Camera-type eye (tissue), 1 donor: ENCODE measurements around a stretch of chr3.

GRCh38 chr3:128415822-128416835 is 50.6 kb downstream of the DNAJB8 start:
- RAMPAGE, long total RNA, result no peak

- RAMPAGE, long total RNA, result no peak
Measured at GRCh38 chr3:128432168-128433020, 34.3 kb downstream of the DNAJB8 start.

GRCh38 chr3:128486419-128487595 is 6.2 kb downstream of the GATA2 start:
- RAMPAGE, long total RNA, result no peak

DNA sequence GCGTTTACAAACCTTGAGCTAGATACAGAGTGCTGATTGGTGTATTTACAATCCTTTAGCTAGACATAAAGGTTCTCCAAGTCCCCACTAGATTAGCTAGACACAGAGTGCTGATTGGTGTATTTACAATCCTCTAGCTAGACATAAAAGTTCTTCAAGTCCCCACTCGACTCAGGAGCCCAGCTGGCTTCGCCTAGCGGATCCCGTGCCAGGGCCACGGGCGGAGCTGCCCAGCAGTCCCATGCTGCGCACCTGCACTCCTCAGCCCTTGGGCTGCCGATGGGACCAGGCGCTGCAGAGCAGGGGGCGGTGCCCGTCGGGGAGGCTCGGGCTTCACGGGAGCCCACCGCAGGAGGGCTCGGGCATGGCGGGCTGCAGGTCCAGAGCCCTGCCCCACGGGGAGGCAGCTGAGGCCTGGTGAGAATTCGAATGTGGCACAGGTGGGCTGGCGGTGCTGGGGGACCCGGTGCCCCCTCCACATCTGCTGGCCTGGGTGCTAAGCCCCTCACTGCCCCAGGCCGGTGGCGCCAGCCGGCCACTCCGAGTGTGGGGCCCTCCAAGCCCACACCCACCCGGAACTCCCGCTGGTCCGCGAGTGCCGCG is 16.8 kb downstream of the RAB7A start:
- RAMPAGE, long total RNA, result no peak

DNA sequence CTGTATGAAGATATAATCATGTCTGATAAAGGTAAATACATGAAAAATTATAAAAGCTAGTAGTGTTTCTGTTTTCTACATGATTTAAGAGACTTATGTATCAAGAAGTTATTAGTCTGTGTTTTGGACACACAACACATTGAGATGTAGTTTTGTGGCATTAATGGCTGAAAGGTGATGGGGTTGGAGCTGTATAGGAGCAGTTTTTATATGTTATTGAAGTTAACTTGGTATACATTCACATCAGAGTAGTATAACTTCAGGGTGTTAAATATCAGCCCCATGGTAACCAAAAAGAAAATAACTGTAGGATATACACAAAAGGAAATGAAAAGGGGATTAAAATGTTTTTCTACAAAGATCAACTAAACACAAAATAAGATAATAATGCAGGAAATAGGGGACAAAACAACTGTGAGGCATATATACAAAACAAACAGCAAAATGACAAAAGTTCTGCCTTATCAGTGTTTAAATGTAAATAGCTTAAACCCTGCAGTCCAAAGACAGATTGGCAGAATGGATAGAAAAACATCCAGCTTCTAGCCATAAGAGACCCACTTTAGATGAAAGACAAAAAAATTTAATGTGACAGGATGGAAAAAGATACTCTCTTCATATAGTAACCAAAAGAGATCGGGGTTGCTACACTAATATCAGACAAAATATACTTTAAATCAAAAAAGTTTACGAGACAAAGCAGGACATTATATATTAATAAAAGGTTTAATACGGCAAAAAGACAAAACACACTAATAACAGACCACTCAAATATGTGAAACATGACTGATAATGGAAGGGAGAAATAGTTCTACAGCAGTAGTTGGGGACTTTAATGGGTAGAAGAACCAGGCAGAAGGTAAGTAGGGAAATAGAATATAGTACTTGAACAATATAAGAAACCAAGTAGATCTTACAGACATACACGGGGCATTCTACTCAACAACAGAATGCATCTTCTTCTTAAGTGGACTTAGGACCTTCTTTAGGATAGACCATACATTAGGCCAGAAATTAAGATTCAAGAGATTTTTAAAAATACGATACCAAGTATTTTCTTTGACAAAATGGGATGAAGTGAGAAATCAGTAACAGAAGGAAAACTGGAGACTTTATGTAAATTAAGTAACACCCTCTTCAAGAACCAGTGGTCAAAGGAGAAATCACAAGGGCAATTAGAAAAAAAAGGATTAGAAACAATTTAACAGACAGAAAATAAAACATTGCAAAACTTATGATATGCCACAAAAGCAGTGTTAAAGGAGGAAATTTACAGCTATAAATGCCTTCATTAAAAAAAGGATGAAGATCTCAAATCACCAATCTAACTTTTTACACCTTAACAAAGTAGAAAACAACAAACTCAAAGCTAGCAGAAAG is 28.6 kb downstream of the RAB7A start:
- RAMPAGE, long total RNA, result no peak

GRCh38 chr3:128797781-128798346 is 71.9 kb downstream of the RAB7A start:
- RAMPAGE, long total RNA, result no peak

DNA sequence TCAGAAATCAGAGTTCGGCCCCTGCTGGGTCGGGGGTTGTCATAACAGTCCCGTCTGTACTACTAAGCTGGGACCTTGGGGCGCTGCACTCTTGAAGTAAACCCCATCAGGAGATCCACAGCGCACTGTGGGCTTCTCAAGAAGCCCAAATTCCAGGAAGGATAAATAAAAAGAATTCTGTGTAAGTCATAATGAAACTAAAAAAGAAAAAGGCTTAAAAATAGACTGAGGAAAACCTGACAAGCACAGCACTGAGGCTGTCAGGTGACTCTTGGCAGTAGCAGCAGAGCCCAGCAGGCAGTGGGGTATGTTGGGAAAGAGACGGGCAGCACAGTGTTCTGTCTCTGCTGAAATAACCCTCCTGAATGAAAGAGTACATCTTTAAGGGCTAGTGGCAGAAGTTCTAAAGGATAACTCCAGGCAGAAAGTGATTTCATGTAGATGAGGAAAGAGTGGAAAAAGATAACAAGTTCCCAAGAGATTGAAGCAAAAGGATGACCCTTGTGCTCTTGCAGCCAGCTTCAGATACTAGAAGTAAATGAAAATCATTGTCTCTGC is 74.5 kb downstream of the RAB7A start:
- RAMPAGE, long total RNA, result no peak

- RAMPAGE, long total RNA, result no peak
Measured at GRCh38 chr3:128882118-128882405, 2.6 kb downstream of the ACAD9 start.

GRCh38 chr3:129026595-129027806 is 25.9 kb downstream of the EFCC1 start:
- RAMPAGE, long total RNA, result no peak

DNA sequence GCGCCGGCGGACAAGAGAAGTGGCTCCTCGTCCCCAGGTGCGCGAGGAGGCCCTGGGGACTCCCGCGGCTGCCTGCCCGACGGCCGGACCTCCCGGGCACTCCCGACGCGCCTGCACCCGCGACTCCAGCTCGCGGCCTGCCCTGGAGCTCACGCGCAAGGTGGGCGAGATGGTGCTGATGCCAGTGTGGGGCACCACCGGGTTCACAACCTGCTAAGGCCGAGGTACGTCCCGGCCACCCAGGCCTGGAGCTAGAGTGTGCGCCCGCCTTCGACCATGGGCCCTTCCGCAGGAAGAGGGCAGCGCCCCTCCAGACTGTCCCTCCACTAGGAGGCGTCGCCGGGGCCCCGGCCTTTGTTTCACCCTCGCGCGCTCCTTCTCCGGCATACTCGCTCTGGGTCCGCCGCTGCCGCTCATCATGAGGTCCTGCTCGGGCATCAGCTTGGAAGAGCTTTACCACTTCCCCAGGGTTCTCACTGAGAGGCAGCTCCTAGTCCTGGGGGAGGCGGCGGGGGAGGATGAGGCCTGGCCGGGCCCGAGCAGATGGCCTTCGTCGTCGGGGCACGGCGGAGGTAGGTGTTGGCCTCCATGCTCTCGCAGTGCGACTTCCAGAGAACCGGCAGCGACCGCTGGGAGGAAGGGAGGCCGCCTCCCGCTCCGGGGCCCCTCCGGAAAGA is 14.1 kb upstream of the GP9 start:
- RAMPAGE, long total RNA, result no peak

DNA sequence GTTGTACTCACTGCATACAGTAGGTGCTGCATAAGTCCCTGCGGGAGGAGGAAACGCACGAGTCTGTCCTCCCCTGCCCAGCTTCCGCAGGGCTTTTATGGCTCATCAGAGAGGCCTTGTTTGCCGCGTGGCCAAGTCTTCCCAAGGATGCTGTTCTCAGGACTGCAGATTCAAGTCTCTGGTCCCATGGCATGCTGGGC is 13.2 kb upstream of the GP9 start:
- RAMPAGE, long total RNA, result no peak

DNA sequence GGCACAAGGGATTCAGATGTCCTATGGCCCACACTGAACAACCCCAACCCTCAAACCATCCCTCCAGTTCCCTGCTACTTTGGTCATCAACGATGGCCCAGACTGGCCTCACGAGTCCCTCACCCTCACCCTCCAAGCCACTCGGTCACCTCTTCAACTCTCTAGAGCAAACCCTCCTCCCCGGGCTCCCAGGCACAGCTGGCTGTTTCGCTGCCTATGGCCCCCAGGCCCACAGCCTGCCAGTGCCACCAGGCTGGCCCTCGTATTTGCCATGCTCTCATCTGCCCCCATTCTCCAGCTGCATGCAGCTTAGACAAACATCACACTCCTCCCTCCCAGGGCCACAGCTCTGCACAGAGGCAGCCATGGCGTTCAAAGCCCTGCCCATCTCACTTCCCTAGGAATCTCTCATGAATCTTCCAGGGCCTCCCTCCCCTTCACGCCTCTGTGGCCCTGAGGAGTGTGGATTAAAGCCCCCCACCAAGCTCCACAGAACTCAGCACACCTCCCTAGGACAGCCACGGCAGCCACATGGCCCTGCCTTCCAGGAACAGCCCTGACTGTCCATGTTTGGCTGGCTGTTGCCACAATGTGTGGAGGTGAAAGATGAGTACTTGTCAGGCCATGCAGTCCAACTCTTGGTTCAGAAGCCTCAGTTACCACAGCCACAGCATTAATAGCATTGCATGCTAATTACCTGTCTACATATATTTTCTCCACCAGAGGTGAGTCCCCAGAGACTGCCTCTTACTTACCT is 13.7 kb downstream of the RAB43 start:
- RAMPAGE, long total RNA, result no peak

DNA sequence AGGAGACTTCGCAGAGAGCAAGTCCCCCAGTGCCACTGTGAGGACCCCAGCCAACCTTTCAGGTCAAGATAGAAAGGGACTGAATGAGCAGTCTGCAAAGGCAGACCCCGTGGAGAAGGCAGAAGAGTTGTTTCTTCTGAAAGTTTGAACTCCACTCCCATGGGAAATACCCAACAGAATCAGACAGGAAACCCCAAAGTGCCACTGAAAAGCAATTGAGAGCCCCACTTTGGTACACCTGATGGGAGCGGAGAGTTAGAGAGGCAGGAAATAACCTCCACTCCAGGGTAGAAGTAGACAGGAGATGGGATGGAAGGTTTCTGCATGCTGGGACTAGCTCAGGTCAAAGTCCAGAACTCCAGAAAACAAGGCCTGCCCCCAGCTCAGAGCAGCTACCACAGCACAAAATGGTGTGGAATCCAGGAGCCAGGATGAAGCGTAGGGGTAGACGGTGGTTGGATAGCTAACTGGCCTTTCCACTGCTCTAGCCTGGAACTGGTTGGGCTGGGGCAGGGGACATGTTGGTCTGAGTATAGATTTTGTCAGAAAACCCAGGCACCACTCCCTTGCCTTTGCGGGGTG is 1.8 kb upstream of the RAB43 start:
- RAMPAGE, long total RNA, result no peak

DNA sequence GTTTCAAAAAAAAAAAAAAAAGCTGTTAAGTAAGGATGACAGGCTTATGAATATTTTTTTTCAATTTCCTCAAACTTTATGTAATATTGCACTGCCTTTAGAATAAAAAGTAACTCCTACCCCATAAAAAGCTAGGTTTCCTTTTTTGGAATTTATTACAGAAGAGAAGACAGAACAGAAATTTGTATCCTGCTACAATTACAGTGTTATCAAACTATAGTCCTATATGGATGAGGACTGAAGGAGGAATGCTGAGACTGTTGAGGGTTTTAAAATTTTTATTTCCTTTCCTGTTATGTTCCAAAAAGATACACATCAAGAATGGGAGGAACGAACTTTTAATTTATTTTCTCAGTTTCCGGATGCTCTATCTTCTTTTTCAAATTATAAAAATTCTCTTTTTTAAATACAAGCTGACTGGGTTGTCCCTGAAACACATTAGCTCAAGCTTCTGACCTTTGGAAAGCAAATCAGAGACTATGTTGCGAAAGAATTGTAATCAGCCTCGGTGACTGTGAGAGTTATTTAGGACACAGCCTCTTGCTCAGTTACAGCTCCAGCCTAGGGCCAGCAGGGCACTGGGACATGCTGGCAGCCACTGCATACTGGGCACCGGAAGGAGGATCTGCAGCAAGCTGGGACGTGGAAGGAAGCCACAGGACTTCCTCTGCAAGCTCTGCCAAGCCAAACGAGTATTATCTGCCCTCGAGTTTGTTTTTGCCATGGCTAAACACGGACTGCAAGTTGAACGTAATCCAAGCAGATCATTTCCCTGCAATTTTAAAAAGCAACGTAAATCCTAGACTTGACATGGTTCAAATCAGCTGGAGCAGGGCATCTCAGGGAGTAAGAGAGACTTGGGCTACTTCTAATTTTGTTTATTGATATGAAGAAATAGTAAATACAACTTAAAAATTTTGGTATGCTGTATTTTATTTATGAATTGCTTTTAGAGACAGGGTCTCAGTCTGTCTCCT is 24.5 kb upstream of the COPG1 start:
- RAMPAGE, long total RNA, result no peak

GRCh38 chr3:129265474-129265957 is 13.2 kb upstream of the HMCES start:
- RAMPAGE, long total RNA, result no peak

- RAMPAGE, long total RNA, result no peak
Measured at GRCh38 chr3:129313305-129314582, 2.3 kb downstream of the H1-10 start.

GRCh38 chr3:129370391-129371559 is 54.7 kb upstream of the H1-10 start:
- RAMPAGE, long total RNA, result no peak

DNA sequence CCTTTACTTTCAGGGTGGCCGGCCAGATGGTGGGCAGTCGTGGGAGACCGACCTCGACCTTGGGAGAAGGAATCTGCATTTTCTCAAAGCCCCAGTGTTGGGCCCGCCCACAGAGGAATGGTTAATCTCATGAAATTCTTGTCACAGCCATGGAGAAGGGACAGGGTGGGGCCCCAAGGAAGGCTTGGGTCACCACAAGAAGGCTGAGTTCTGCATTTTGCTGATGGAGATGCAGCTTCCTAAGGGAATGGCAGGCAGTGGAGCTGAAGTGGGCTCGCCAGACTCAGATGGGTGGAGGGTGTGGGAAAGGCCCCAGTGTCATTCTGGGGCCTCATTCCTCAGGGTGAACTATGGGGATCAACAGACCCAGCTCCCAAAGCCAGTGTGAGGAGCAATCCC is 2.8 kb downstream of the PLXND1 start:
- RAMPAGE, long total RNA, result no peak

GRCh38 chr3:129624236-129624757 is 17.8 kb upstream of the PLXND1 start:
- RAMPAGE, long total RNA, result no peak

GRCh38 chr3:129626369-129627388 is 20.2 kb upstream of the PLXND1 start:
- RAMPAGE, long total RNA, result no peak